Tongue (tissue), 2 donors: ENCODE results near the genes H1-6, H2BC7 and H2BC10.

GRCh38 chr6:26107959-26108249 is at the start of gene H1-6:
Gene H1-6 (minus strand): TSS chr6:26108135.
- RAMPAGE, long total RNA = no peak

DNA sequence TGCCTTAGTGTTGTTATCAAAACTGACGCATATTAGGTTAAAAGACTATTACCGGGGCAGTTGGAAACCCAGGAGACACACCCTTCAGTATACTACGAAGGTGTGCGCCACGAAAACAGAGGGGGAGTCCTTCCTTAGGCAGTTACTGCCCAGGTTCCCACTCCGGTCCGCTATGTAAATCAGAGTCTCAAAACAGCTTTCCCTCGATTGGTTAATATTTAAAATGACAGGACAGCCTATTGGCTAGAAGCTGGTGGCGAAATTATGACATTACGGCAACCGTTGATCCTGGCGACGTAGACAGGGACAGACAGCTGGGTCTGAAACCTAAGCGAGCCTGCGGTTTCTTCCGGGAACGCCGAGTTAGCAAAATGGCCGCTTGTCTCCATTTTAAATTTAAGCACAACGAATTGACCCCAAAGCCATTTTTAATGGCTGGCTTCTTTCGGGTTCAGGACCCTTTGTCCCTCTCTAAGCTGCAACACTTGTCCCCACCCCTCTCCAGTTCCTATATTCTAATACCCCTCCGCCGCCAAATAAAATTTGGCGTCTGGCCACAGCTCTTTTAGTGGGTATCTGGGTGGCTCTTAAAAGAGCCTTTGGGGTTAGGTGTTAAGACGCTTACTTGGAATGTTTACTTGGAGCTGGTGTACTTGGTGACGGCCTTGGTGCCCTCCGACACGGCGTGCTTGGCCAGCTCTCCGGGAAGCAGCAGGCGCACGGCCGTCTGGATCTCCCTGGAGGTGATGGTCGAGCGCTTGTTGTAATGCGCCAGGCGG is 647 bp downstream of the H2BC4 start:
- RAMPAGE, long total RNA = no peak

DNA sequence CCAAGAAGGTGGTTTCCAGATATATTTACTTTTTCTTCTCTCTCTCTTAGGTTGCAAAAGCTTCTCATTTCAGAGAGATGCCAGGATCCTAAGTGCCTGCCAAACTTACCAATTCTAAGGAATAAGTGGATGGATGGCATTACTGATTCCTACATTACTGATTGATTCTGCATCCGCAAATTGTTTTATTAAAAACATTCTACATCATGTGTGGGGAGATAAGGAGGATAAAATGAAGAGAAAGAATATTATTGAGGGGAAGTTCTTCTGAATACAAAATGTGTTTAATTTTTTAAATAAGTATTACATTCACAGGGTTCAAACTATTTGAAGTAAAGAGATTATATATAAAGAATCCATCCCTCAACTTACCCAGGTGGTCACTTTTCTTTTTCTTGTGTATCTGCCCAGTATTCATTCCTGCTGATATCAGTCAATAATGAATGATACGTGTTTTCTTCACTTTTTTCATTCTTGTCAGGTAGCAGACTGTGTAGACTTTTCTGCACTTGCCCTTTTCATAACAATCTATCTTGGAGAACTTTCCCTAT is 14.1 kb downstream of the H2AC6 start:
- RAMPAGE, long total RNA = no peak

DNA sequence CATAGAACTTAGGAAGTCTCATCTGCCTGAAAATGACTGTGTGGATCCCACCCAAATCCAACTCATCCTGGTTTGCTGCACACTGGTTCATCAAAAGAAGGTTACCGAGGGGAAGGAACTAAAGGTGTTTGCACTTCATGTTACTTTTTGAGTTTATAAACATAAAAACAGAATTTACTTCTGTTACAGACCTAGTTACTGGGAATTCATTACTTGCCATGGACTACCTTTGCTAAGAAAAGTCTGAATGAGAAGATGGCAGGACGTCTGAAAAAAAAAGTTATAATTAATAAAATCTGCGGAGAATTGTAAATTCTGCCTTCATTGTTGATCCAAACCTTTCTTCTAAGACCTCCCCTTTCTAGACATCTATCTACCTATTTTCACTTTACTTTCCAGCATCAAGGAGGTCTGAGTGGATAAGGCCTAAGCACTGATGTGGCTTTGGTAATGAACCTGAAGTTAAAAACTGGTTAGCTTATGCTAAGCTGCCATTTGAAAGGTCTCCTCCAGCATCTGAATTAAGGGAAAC is 12.5 kb upstream of the H2BC6 start:
- RAMPAGE, long total RNA = no peak

DNA sequence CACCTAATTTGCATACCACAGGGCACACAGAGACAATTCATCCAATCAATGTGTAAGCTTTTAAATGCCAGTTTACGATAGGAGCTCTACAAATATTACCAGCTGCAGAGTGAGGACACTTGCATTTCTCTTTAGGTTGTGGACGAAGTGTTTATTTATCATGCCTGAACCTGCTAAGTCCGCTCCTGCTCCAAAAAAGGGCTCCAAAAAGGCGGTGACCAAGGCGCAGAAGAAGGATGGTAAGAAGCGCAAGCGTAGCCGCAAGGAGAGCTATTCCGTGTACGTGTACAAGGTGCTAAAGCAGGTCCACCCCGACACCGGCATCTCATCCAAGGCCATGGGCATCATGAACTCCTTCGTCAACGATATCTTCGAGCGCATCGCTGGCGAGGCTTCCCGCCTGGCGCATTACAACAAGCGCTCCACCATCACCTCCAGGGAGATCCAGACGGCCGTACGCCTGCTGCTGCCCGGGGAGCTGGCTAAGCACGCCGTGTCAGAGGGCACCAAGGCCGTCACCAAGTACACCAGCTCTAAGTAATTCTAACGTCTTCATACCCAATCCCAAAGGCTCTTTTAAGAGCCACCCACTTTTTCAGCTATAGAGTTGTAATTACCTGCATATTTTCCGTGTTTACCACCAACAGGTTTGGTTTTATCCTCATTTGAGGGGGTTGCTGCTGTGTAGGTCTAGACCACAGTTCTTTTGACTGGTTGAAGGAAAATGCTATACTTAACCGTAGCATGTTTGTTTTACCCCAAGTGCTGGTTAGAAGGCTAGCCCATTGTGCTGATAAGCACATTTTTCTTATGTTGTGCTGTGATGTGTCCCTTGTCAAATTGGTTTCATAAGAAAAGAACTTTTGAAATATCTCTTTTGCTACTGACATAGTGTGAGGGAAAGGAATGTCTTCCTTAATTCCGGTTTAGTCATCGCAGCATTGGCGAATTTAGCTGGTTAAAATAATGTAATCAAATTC is at the start of gene H2BC7:
Gene H2BC7, plus strand, starts transcription at position 118 of the 980 bp plus-strand sequence.
- RAMPAGE, long total RNA = start-site peak on the plus strand centred at position 114 of the sequence, 52 bp wide, 1,537 and 99 reads in 2 replicates

- RAMPAGE, long total RNA = no peak
Observed at GRCh38 chr6:26250831-26251136, 349 bp upstream of the H3C7 start.

DNA sequence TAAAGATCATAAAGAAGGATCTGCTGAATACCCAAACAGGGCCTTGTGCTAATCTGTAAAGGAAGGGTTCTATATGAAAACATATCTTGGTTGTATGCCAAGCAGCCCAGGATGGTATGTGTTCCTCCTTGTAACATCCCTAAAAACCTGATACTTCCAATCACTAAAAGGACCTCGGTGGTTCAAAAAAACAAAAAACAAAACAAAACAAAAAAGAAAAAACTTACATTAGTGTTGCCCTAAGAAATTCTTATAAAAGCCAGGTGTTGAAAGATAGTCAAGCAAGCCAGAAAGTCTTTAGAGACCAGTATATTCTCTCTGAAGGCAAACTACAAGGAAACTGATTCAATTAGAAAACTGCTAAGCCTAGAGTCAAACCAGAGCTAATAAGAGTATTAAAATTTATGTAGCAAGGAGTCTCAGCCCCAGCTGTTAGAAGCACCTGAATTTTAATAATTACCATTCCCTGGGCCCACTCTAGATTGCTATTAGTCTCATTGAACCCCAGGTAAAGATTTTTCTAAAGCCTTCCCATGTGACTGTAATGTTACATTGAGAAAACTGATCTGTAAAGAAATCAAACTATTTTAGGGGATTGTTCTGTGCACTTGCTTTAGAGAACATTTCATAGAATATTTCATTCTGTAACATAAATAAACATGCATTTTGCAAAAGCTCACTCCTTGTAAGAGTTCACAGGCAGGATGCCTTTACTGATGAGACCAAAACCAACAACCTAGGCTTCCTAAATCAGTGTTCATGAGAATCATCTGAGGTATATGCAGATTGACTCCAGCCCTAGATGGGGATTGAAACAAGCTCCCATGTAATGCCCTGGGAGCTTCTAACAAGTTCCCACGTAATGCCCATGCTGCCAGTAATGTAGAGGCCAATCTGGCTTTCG is 1.4 kb downstream of the H3C8 start:
- RAMPAGE, long total RNA = no peak

GRCh38 chr6:26272780-26273469 is at the start of gene H2BC10:
Gene H2BC10 (plus strand): TSS chr6:26272931.
- RAMPAGE, long total RNA = no peak

- RAMPAGE, long total RNA = no peak
Observed at GRCh38 chr6:26296691-26297402, 11.5 kb upstream of the H4C8 start.

- RAMPAGE, long total RNA = no peak
Observed at GRCh38 chr6:26312100-26312376, 26.7 kb upstream of the H4C8 start.

DNA sequence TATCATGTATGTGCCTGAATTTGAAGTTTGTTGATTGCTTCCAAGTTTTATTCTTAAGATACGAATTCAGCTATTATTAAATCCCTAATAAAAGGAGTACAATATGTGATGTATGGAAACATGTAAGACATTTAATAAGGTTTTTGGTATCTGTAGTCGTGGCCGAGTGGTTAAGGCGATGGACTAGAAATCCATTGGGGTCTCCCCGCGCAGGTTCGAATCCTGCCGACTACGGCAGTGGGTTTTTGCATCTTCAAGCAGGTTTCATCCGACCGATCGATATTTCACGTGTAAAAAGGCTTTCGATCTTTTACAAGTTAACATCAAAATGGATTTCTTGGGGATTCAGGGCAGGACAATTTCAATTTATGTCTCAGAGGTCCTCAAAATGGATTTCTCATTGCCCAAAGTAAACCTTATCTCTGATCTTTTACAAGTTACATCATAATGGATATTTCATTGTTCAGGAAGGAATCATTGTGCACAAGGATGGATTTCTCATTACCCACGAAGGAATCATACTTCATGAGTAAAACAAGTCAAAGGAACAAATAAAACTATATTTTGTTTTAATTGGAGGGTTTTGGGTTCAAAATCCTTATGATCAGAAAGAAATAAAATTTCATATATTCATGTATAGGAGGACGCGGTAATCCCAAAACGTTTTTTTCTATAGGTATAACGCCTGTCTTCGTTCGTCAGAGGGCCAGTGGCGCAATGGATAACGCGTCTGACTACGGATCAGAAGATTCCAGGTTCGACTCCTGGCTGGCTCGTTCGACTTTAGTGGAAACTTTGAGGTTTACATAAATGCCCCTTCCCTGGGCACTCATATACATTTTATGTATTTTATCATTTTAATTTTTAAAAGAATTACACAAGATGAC is 37.3 kb upstream of the BTN3A2 start:
- RAMPAGE, long total RNA = no peak

DNA sequence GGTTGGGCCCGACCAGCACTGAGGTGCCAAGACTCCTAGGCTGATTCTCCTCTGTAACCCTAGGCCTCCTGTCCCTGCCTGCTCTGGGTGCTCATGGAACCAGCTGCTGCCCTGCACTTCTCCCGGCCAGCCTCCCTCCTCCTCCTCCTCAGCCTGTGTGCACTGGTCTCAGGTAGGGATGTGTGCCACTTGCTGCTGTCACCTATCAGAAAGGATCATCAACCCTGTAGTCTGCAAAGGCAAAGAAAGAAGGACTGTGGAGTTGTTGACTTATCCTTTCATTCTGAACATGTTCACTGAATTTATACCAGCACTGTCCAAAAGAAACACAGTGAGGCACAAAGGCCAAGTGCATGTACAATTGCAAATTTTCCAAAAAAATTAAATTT is 18.3 kb upstream of the BTN3A3 start:
- RAMPAGE, long total RNA = no peak

DNA sequence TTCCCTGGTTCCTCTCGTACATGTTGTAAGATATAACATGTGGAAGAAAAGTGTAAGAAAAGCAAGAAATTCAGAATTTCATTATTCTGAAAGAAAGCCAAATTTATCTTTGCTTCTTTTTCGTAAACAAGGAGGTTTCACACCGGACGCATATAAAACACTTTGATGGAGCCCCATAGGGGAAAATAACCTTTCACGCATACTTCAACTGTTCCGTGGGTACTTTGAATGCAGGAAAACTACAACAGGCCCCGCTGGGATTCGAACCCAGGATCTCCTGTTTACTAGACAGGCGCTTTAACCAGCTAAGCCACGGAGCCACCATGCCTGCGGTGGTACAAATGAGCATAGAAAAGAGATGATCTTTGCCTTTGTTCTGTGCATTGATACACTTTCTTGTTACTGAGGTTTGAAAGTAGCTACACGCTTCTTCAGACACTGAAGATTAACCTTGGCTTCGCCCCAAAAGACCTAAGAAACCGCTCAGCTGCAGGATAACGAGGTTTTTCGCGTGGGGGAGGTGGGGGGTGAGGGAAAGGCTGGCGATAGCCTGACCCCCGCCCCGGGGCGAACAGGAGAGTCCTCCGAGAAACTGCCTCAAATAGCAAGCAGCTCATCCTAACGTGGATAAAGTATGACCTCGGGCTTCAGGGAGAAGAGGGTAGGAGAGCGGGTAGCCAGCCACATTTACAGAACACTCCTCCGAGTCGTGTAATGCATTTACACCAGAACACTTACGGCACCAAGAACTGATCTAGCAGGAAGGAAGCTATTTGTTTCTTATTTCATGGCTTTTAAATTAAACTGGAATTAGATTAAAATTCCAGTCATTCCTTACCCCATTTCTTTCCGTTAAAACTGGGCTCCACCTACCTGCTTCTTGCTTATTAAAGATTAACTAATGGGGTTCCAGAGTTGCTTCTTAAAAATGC is 5.2 kb upstream of the HMGN4 start:
- RAMPAGE, long total RNA = no peak

GRCh38 chr6:26538573-26538972 is 407 bp downstream of the HMGN4 start:
- RAMPAGE, long total RNA = no peak

DNA sequence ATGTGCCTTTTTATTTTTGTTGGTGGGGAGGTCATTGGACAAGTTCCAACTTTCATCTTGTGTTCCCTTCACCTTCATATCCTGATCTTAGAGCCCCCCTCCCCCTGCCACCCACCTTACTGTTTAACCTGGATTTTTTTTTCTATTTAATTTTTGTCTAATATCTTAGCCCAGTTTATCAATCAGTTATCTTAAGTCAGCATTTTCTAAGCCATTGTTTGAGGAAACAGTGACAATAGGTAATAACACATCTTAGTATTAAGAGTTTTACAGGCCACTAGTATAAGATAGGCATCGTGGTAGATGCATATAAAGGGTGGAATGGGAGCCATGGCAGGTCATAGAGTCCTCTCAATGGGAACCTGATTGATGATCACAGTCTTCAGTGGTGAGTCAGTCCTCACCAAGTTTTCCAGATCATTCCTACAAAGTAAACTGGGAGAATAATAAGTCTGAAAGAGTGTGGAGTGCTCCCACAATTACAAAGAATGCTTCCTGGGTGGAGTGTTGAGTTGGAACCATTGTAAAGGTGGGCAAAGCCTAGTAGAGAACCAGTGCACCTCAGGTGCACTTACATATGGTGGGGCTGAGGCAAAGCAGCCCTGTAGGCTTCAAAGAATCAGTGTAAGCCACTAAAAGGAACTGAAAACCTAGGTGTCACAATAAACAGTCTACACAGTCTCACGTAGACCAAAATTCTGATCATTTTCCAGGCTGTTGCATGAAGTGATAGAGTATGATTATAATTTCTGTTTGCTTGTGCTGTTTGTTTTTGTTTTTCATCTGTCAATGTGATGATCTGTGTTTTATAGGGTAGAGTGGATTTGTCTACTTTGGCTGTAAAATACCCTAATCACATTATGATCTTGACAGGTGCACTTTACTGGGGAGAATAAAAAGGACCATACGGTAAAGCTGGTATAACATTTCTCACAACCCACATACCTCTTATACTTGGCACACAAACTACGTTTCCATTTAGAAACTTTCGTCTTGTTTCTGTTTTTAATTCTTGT is 2.7 kb downstream of the ABT1 start:
- RAMPAGE, long total RNA = no peak

DNA sequence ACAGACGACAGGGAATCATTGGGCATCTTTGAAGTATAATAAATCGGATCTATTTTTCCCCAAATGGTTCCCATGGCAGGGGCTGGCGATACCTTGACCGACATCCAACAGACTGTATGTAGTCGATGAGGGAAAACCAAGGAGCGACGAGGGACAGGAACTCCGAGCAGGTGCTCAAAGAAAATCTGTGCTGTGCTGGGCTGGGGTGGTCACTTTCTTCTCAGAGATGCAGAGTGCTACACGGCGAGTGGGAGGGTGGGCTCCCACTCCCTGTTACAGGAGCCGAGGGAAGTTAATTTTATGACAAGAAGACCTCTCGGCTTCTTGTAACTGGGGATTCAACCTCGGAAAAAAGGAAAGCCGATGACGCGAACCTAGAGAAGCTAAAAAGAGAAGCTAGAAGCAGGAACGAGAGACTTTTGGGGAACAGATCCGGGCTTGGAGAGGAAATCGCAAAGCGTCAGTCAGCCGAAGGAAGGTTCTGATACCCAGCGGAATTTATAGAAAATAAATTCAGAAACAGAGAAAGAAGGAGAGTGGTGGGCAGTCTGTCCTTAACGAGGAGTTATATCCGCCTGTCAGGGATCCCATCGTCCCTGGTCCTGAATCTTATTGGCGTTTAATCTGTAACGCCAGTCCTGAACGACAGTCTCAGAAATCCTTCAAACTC is 84.5 kb upstream of the ZNF322 start:
- RAMPAGE, long total RNA = no peak

- RAMPAGE, long total RNA = no peak
Observed at GRCh38 chr6:26754710-26755367, 95.3 kb upstream of the ZNF322 start.

DNA sequence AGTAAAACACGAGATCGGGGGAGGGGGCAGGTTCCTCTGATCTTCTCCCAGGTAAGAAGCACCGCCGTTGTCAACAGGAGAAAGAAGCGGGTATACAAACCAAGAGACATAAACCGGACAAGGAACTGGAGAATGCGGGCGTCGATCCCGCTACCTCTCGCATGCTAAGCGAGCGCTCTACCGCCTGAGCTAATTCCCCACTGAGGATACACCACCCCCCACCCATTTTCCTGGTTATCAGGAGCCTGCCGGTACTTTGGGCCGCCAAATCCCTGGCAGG is 111.3 kb upstream of the ZNF322 start:
- RAMPAGE, long total RNA = no peak

GRCh38 chr6:27139350-27140276 is 531 bp downstream of the H4C9 start:
- RAMPAGE, long total RNA = no peak

- RAMPAGE, long total RNA = no peak
Observed at GRCh38 chr6:27176041-27176603, 29.2 kb downstream of the H2AC12 start.